Umbilical cord (tissue), 2 donors: ENCODE measurements around the genes LLGL1 and FLII.

GRCh38 chr17:17480239-17481095 is 3.7 kb downstream of the MED9 start:
- RAMPAGE, long total RNA = no peak

- RAMPAGE, long total RNA = no peak
These were observed 30.1 kb upstream of the RASD1 start for GRCh38 chr17:17526287-17526785.

- RAMPAGE, long total RNA = no peak
These were observed 39.8 kb upstream of the RASD1 start for GRCh38 chr17:17535926-17536457.

GRCh38 chr17:17575211-17576424 is 15.9 kb downstream of the PEMT start:
- RAMPAGE, long total RNA = no peak

DNA sequence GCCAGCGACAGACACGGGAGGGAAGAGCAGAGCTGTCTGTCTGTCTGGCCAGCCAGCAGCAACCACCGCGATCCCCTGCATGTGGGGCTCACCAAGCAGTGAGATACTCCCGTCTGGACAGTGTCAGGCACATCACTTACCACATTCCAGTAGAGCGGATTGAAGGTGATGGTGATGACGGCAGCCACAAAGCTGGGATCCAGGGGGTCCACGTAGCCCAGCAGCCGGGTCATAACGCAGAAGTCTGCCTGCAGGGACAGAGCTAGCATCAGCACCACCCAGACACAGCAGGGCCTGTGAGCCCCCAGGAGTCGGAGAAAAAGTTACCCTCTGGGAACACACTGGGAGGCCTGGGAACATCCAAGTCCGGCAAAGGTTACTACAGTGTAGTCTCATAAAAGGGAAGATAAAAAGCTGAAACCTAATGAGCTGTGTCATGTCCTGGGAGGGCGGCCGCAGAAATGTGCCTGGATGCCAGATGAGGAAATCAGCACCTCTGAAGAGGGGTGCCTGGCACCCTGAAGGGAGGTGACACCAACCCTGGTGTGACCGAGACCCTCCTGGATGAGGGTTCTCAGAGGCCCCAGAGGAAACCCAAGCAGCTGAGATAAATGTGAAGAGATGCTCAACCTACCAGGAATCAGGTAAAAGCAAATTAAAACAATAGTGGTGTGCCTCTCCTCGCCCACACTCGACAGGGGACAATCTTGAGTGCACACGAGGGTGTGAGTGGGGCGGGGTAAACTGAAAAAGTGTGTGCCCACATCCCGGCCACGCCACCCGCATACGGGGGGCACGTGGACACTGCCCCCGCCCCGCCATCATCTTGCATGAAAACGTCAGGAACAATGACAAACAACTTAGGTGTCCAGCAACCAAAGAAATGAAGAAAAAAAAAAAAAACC is 14.5 kb downstream of the PEMT start:
- RAMPAGE, long total RNA = no peak

GRCh38 chr17:17682676-17683311 is 1.5 kb downstream of the RAI1 start:
- RAMPAGE, long total RNA = no peak

GRCh38 chr17:17684778-17685823 is 3.8 kb downstream of the RAI1 start:
- RAMPAGE, long total RNA = no peak

DNA sequence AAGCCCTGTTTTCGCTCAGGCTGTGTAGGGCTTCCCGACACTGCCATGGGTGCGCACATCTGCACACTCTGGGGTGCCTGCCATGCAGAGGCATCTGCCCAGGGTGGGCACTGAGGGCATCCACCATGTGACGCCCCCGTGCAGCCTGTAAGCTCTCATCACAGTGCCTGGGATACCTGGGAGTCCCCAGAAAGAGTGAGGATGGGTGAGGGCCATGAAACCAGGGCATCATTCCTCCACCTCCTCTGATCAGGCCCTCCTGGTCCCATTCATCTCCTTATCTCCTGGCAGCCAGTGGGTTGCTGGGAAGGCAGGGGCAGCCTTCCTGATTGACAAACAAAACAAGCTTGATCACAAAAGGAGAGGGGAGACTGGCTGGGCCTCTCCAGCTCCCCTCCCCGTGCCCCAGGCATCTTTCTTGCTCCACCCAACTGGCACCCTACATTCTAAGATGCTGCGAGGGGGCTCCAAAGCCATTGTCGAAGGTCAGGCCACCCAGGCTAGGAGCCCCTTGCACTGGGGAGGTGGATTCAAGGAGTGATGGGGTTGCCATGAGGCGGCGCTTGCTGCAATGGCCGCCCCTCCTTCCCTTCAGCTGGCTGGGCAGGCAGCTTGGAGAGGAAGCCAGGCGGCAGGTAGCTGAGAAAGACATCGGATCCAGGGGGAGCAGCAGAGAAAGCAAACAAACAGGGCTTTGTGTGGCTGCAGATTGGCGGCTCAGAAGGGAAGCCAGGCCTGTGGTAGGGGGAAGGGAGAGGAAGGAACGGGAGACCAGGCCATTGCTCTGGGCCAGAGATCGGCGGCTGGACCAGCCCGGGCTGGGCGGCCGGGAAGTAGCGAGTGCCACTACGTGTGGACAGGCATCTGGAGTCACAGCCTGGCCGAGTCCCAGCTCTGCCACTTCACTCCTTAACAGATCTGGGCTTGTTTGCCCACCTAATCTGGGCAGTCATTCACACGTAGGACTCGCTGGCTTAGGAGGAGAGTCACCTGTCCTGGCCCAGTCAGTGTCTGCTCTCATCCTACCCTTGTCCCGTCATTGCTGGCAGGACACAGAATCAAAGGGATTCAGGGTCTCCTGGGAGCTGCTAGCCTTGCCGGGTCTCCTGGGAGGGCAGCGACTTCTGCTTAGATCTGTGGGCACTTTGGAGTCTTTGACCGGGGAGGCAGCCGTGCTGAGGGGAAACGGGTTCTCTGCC is 12.2 kb downstream of the RAI1 start:
- RAMPAGE, long total RNA = no peak

DNA sequence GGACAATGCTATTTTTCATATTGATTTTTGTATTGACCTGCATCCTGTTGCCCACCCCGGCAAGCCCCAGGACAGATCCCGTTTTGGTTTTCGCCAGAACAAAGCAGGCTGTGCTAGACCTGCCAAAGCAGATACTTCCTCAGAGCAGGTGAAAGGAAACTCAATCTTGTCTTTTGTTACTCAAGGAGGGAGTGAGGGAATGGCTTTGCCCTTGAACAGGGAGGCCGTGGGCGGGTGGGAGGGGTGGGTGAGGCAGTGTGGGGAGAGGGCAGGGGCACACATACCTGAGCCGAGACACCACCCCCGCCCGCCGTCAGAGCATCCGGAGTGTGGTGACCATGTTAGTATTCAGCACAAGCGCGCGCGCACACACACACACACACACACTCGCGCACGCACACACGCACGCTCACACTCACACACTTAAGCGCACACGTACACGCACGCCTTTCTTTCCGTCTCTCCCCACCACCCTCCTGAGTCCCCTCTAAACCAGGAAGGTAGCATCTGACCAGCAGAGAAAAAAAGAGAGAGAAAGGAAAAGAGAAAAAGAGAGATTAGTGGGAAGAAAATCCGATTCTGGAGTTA is 59.6 kb downstream of the RAI1 start:
- RAMPAGE, long total RNA = no peak

DNA sequence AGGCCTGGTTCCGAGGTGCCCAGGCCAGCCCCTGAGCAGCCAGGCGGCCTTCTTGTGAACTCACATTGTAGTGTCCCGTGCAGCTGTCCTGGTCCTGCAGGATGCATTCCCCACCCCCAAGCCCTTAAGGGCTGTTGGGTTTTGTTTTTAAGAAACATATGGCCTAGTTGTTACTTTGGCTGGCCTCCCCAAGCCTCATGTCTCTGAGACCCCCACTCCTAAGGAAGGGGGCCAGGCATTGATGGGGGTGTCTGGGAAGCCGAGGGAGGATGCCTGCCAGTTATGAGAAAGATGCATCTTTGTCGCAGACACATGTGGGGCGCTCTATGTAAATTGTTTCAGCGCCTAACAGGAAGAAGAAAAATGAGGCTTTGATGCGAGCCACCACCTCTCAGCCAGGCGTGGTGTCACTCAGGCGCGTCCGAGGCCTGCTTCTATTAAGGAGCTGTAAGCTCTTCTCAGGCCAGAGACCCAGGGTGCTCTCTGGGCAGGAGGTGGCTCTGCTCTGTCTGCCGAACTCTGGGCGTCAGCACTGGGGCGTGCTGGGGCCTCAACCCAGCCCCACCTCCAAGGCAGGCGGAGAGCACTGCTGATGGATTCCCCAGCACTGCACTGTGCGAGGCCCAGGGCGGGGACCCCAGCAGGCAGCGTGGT is 70.6 kb downstream of the SREBF1 start:
- RAMPAGE, long total RNA = no peak

DNA sequence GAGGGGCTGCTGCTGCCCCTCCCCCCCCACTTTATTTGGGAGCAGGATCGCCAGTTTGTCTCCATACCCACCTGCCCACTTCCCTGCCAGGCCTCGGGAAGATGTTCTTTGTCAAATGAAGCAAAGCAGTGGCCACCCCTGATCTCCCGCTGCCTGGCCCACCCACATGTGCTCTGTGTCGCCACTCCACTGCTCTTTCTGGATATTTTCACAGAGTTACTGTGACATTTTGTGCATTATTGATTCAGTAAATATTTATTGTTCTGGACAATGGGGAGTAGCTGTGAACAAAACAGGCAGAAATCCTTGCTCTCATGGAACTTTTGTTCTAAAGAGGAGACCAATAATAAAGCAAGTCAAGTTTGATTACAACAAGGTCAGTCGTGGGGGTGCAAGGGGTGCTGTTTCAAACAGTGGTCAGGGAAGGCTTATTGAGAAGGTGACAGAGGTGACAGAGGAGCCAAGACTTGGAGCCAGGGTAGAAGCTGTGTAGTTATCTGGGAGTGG is 50.6 kb downstream of the SREBF1 start:
- RAMPAGE, long total RNA = no peak

DNA sequence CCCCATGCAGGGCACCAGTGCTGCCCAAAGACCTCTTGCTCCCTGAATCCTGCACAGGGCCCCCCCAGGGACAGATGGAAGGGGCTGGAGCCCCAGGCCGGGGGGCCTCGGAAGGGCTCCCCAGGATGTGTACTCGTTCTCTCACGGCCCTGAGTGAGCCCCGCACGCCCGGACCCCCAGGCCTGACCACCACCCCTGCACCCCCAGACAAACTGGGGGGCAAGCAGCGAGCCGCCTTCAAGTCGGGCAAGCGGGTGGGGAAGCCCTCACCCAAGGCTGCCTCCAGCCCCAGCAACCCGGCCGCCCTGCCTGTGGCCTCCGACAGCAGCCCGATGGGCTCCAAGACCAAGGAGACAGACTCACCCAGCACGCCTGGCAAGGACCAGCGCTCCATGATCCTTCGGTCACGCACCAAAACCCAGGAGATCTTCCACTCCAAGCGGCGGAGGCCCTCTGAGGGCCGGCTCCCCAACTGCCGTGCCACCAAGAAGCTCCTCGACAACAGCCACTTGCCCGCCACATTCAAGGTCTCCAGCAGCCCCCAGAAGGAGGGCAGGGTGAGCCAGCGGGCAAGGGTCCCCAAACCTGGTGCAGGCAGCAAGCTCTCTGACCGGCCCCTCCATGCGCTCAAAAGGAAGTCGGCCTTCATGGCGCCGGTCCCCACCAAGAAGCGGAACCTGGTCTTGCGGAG is 40.7 kb downstream of the SREBF1 start:
- RAMPAGE, long total RNA = no peak

GRCh38 chr17:17816367-17817414 is 20.1 kb downstream of the SREBF1 start:
- RAMPAGE, long total RNA = no peak

DNA sequence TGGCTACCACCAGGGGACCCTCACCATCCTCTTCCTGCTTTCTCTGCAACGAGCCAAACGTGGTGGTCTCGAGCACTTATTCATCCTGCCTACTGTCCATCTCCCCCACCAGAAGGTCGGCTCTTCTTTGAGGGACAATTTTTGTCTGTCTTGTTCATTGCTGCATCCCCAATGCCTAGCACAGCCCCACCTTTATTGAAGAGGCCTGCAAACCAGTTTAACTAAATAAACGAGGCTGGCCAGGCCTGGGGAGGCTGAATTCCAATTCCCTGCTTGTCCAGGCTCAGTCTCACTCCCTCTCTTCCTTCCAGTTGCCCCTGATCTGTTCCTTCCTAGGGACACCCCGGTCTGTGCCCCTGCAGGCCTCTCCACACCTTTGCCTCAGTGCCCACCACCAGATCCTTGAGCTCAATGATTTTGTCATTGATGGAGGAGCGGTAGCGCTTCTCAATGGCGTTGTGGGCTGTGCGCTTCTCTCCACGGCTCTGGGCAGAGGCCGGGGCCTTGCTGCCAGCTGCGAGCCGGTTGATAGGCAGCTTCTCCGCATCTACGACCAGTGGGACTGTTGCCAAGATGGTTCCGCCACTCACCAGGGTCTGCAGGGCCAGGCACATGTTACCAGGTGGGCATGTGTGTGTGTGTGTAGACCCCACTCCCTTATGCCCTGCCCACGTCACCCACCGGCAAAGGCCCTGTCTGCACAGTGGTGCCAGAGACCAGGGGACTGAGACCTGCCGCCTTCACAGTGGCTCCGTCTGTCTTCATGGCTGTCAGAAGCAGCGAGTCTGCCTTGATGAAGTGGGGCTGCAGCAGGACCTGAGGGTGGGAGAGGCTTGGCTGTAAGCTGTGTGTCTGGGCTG is 17.9 kb downstream of the SREBF1 start:
- RAMPAGE, long total RNA = no peak

GRCh38 chr17:17837278-17837821 is 564 bp upstream of the SREBF1 start:
- RAMPAGE, long total RNA = no peak

- RAMPAGE, long total RNA = no peak
These were observed 1.4 kb upstream of the SREBF1 start for GRCh38 chr17:17837822-17838884.

DNA sequence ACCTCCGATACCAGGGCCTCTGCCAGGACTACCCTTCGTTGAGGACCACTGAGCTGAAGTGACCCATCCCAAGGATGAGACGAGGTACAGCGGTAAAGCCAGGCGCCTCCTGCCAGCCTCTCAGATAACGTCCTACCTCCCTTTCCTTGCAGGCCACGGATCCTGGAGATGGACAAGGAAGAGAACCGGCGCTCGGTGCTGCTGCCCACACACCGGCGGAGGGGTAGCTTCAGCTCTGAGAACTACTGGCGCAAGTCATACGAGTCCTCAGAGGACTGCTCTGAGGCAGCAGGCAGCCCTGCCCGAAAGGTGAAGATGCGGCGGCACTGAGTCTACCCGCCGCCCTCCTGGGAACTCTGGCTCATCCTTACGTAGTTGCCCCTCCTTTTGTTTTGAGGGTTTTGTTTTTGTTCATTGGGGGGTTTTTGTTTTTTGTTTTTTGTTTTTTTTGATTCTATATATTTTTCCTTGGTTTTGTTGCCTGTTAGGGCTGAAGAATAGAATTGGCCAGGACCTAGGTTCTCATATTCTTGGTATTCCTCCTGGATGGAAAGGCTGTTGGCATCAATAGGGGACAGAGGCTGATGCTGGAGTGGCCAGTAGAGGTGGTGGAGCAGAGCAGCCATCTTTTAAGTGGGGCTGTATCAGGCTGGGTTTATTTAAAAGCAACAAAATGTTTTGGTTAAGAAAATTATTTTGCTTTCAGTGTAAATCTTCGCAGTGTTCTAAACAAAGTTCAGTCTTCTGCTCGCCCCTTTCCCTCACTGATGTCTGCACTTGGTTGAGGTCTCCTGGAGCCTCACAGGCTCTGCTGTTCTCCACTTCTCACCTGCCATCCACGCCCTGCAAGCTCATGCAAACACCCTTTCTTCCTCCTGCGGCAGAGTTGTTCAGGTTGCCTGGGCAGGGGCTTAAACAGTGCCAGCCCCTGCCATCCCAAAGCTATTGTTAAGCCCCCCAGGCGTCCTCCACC is 17.1 kb upstream of the LLGL1 start:
- RAMPAGE, long total RNA = no peak

- RAMPAGE, long total RNA = no peak
These were observed at the start of gene LLGL1 for GRCh38 chr17:18225132-18226566. LLGL1 (plus strand) TSS chr17:18225635.

DNA sequence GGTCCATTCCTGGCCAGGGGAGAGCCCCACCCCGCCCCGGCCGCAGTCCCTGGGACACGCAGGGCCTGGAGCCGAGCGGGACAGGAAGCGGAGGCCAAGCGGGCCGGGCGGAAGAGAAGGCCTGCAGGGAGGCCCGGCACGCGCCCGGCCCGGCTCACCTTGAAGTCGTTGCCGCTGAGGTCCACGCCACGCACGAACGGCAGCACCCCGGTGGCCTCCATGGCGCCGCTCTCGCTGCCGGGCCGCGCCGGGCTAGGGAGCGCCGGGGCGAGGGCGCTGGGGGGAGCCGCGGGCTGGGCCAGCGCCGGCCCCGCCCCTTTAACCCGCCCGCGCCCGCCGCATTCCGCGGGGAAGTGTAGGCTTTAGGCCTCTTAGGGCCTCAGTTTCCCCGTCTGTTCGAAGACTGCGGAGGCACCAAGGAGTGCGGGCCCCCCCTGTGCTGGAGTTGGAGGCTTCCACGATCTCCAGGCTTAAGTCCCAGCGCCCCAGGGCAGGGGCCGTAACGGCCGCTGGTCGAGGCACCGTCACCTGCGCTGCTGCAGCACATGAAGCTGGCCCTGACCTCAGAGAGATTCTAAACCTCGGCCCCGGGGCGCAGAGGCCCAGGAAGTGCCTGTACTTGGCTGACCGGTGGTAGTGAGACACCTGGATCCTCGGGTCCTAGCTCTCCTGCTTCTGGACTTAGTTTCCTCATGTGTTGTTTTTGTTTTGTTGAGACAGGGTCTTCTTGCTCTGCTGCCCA is at the start of gene FLII:
FLII (minus strand) TSS at position 269 of the 742 bp plus-strand sequence.
- RAMPAGE, long total RNA = no peak

GRCh38 chr17:18262369-18263255 is 2.1 kb downstream of the MIEF2 start:
- RAMPAGE, long total RNA = no peak